ENCODE measurements around a stretch of chr9.

GRCh38 chr9:136377771-136378555, 4.5 kb upstream of the CARD9 start:
- RRBS: 91% methylated on average over 6 of the region's 26 CpGs

DNA sequence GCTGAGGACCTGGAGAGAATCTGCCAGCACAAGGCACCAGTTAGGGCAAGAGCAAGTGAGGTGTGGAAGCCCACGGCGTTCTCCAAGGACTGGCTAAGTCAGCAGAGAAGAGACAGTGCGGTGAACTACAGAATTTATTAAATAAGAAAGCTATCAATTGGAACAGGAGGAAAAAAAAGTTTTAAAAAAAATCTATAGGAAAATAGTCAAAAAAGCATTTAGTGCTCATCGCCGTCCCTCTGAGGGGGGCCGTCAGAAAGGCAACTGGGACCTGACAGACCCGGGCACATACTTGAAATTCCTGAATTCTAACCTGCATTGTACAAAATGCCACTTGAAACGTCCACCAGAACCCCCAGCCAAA, 1.8 kb upstream of the SNAPC4 start:
- RRBS: no CpG with 5 or more reads among the region's 8 CpGs

DNA sequence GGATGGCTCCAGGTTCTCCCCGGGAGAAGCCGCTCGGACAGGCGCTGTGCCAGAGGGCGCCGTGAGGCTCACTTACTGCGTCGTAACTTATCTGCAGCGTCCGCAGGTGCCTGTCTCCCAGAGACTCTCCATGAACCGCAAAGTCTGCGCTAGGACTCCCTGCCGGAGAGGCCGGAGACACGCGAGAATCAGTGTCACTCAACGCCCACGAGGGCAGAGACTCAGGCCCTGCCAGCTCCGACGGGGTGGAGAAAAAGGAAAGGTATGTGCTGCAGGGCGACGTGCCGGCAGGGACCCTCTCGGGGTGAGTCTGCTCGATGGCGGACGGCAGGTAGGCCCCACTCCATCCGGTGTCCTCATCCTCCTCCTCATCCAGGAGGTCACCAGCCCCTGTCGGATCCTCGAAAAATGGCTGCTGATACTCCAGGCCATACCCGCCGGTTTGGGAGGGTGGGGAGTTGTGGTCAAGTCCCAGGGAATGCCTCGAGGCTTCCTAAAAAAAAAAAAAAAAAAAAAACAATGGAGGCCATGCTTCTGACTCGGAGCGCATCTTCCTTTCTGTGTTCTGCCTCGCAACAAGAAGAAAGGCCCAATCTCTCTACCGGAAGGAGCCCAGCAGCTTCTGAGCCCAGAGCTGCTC, 3.2 kb downstream of the ENTR1 start:
- RRBS: 95% methylated on average over 3 of the region's 37 CpGs

DNA sequence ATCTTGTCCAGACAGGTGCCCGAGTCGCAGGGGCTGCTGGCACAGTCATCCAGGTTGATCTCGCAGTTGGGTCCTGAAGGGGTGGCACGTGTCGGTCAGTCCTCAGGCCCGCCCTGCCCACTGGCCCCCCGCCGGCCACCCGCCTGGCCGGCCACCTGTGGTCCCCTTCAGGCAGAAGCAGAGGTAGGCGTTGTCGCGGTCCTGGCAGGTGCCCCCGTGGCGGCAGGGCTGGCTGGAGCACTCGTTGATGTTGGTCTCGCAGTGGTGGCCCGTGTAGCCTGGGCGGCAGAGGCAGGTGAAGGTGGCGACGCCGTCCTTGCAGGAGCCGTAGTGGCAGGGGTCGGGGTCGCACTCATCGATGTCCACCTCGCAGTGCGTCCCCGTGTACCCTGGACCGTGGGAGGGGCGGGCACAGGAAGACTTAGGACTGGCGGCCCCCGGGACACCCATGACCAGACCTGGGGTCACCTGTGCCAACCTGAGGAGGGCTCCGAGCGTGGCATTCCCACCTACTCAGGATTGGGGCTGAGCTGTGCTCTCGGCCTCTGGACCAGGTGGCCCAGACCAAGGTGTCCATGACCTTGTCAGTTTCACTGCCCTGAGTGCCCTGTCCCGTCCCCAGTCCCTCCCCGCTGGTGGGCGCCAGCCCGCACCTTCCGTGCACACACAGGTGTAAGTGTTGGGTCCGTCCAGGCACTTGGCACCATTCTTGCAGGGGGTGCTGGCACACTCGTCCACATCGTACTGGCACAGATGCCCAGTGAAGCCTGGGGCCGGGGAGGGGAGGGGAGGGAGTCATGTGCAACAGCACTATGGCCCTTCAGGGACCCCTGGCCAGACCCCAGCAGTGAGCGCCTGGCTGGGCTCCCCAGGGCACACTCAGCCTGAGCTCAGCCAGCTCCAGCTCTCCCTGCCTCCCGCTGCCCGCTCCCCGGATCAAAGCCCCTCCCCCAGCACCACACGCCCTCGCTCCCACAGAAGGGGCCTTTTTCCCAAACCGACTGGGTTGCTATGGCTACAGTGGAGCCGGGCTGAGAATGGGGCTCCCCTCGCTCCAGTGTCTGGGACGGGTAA, 30.2 kb downstream of the NOTCH1 start:
- RRBS: 60% methylated on average over 4 of the region's 55 CpGs

DNA sequence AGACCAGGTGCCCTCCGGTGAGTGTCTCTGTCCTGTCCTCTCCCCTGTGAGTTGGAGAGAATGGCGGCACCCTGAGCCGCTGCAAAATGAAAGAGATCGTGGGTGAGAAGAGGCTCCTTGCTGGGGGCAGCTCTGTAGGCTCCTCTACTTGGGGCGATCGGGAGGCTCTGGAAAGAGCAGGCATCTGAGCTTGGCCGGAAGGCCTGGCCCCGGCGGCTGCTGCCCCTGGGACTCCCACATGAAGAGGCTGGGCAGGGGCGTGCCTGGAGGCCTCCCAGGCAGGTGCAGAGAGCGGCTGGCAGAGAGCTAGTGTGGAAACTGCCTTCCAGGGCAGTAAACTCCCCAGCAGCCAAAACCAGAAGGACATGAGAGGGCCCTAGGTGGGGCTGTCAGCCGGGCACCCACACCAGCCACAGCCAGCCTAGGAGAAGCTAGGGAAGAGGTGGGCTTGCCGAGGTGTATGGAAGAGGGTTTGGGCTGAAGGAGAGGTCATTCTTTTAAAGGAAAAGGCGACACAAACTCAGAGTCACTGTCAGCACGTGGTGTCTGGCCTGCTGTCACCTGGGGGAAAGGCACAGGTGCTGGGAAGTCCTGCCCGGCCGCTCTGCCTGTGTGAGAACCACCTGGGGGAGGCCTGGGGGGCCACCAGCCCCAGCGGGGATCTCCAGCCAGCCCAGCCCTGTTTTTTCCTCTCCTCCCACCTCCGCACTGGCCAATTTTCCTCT, 44.9 kb upstream of the EGFL7 start:
- RRBS: no CpG with 5 or more reads among the region's 19 CpGs

- RRBS: 81% methylated on average over 8 of the region's 36 CpGs
Measured at GRCh38 chr9:136618421-136619393, 44.0 kb upstream of the EGFL7 start.

DNA sequence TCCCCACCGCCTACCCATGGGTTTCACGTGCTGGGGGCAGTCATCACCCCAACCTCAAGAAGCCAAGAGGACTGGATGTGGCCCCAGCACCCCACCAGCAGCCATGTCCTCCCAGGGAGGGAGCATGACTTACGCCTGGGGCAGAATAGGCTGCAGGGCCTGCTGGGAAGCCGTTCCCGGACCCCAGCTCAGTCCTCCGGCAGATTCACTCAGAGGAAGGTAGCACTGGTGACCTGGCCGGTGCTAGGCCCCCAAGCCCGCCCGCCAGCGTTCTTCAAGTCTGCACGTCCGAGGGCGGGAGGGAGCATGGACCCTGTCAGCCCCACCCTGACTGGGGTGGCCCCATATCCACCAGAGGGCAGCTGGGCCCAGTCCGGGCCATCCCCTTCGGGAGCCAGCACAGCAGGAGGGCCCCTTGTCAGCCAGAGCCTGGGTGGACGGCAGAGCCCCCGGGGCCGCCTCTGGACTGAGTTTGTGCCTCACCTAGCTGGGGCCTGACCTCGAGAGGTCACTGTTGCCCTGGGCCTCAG, 16.9 kb upstream of the EGFL7 start:
- RRBS: 69% methylated on average over 4 of the region's 19 CpGs

DNA sequence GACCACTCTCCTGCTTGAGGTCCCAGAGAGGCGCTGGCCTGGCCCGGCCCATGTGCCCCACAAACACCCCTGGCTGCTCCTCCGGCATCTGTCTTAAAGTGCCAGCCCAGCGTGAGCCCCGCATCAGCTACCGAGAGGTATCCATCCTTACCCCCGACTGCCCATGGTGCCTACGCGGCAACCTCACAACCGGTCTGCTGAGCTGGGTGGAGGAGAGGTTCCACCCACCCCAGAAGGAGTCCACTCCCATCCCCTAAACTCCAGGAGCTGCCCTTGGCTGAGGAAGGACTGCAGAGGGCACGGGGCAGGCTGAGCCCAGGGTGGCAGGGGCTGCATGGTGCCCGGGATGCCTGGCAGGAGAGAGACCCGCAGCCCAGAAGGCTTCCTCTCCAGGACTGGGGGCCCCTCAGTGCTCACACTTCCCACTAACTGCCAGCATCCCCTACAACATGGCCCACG, 15.7 kb upstream of the EGFL7 start:
- RRBS: 66% methylated on average over 6 of the region's 14 CpGs

GRCh38 chr9:136655458-136656527, 6.9 kb upstream of the EGFL7 start:
- RRBS: 94% methylated on average over 1 of the region's 28 CpGs

DNA sequence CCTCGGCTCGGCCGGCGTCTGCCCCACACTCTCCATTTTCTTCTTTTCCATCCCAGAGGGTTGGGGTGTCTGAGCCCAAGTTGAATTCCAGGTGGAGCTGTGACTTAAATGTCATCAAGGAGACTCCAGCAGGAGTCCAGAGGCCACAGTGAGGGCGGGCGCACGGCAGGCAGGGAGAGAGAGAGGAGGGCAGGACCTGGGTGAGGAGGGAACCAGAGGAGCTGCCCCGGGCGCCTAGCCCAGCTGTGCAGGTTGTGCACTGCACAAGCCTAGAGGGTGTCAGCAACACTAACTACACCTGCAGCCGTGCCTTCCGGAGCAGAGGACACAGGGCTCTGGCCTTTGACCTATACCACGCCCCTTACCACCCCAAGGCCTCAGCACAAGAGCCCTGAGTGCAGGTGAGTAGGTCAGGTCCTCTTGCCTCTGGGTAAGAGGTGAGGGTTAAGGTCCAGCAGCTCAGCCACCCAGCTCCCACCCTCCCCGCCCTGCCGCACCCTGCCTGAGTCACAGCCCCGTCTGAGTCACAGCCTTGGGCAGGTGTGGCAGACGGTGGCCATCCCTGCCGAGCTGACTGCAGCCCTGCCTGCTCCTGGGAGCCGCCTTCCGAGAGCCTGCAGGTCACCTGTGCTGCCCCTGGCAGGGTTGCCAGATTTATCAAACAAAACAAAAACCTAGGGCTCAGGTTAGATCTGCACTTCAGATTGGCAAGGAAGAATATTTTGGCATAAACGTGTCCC, 6.4 kb upstream of the AGPAT2 start:
- RRBS: 70% methylated on average over 4 of the region's 20 CpGs

GRCh38 chr9:136799789-136800824, 4.0 kb downstream of the CCDC183 start:
- RRBS: 4% methylated on average over 8 of the region's 67 CpGs

DNA sequence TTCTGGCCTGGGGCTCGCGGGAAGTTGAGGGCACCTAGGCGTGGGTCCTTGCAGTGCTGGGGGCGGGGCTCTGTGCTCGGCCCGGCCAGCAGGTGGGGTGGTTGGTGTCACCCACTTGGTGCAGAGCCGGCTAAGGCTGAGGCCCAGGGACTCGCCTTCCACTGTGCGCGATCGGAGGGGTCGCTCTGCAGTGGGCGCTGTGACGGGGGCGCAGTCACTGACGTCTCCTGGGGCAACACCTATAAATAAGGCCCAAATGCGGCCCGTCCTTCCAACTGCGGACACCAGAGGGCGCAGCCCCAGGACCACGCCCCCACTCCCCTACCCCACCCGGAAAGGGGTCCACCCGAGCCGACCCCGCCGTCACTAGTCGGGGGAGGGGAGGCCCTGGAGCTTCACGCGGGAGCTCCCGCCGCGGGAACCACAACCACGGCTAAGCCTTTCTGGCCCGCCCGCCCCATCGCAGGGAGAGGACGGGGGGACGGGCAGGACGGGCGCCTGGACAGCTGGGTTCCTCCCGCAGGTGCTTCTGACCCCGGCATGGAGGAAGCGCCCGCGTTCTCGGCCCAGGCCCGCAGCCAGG, 1.5 kb downstream of the AJM1 start:
- RRBS: no CpG with 5 or more reads among the region's 47 CpGs

DNA sequence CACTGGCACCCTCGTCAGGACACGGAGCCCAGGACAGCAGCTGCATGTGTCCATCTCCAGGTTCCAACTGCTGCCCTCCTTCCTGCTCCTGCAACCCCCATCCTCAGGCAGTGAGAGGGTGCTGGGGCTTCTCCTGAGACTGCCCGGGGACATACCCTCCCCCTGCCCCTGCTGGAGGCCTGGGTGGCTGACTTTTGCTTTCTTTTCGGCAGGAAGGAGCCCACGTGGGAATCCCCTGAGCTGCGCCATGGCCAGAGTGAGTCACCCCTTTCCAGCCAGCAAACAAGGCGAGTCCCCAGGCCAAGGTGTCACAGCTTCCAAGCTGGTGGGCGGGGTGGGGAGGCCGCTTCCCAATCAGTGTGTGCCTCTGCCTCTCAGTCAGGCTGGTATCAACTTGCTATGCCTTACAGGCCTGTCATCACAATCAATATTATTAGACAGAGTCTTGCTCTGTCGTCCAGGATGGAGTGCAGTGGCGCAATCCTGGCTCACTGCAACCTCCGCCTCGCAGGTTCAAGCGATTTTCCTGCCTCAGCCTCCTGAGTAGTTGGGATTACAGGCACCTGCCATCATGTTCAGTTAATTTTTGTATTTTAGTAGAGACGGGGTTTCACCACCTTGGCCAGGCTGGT, 3.7 kb upstream of the TRAF2 start:
- RRBS: no CpG with 5 or more reads among the region's 15 CpGs

GRCh38 chr9:136900821-136901426, 14.6 kb downstream of the TRAF2 start:
- RRBS: no CpG with 5 or more reads among the region's 12 CpGs

- RRBS: no CpG with 5 or more reads among the region's 16 CpGs
Measured at GRCh38 chr9:136947866-136948422, 2.9 kb downstream of the C8G start.

GRCh38 chr9:136986048-136986315, 3.2 kb downstream of the LCNL1 start:
- RRBS: 14% methylated on average over 12 of the region's 17 CpGs

- RRBS: no CpG with 5 or more reads among the region's 9 CpGs
Measured at GRCh38 chr9:137074683-137075052, 2.6 kb upstream of the UAP1L1 start.

GRCh38 chr9:137078674-137079628, 1.6 kb downstream of the UAP1L1 start:
- RRBS: 7% methylated on average over 1 of the region's 65 CpGs

DNA sequence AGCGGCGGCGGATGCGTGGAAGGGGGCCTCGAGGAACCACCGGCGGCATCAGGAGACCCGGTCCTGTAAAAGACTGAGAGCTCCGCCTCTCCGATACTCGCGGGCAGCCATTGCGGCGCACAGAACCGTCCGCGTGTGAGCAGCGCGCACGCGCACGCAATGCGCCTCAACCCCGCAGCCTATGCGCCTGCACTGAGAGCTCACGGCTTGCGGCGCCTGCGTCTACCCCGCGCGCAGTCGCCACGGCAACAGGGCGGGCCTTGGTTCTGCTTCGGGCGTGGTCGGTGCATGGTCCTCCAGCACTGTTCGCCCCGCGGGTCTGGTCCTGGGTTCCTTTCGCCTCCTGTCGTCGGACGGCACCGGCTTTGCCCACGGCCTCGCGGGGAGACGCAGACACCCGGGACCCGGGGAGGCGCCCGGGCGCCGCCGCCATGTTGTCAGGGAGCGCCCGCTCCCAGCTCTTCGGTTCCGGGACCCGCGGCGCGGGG, 9.3 kb upstream of the GRIN1 start:
- RRBS: 4% methylated on average over 18 of the region's 65 CpGs

DNA sequence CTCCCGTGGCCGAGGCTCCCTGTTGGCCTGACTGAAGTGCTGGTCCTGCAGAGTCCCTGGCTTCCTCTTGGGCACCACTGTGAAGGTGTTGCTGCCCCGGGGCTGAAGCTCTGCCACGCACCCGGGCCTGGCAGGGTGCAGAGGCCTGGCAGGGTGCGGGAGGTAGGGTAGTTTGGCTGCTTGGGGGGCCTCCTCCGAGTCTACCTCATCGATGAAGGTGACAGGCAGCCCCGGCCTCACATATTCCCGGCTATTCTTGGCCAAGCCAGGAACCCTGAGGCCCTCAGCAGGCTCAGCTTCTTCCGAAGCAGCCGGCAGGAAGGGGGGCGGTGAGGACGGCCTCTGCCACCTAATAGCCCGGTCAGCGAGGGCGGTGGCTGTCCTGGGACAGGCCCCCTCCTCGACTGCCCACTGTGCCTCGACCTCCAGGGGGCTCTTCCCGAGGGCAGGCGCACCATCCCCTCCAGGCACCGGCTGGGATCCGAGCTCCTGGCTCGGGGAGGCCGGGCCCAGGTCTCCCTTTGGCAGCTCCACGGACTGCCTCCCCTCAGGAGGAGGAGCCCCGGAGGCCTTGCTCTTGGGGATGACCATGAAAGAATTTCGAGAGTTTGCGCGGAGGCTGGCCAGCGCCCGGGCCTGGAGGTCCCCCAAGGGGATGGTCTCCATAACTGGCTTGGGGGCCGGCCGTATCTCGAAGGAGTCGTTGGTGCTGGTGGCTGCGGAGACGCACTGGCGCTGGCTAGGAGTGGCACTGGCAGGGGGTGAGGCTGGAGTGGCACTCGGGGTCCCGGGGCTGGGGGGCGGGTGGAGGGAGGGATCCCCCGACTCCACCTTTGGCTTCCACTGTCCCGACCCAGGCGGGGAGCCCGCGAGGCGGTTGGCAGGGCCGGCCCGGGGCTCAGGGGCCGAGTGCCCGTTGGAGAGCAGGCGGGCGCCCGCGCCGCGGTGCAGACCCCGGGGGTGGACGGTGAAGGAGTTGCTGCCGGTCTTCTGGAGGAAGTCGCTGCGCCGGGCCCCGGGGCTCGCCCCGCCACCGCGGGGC, 1.1 kb downstream of the TPRN start:
- RRBS: 16% methylated on average over 30 of the region's 69 CpGs